Pericardium fibroblast (primary cell): ENCODE measurements around a stretch of chr1.

GRCh38 chr1:14238625-14239152 is 359.8 kb upstream of the KAZN start:
- RAMPAGE, long total RNA = no peak

DNA sequence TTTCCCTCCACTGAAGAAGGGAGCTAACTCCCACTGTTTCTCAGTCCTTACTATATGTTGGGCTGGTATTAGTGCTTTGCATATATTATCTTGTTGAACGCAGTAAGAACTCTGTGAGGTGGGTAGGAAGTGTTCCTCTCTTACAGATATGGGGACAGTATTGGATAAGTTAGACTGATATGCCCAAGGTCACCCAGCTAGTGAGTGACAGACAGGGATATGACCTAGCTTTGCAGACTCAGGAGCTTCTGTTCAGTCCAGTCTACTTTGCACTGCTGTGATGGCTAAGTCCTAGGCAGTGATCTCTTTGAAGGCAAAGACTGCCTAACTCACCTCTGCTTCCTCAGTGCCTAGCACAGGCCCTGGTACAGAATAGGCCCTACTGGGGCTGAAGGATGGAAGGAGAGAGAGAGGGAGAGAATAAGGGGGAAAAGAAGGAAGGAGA is 203.8 kb upstream of the KAZN start:
- RAMPAGE, long total RNA = no peak

GRCh38 chr1:14742467-14742856 is 144.0 kb downstream of the KAZN start:
- RAMPAGE, long total RNA = no peak

- RAMPAGE, long total RNA = no peak
Observed at GRCh38 chr1:14765129-14766276, 167.0 kb downstream of the KAZN start.

- RAMPAGE, long total RNA = no peak
Observed at GRCh38 chr1:15151316-15151888, 2.1 kb upstream of the TMEM51 start.

DNA sequence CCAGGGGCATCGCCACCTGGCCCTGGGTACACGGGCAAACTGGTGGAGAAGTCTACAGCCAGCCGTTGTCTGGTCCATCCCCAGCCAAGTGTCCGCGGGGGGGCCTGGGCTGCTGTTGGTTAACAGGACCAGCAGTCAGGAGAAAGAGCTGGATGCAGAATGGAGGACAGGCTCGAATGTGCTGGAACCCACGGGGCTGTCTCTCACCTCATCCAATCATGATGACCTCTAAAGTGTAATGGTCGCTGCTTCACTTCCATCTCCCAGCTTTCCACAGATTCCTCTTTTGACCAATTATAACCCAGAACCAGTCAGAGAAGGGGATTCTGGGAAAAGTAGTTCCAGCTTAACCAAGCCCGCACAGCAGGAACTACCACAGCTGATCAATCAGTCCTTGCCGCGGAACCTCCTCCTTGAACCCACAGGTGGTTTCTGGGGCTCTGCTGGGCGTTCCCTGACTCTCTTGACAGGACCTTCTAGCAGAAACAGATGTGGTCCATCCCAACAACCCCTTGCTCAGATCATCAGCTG is 17.9 kb downstream of the TMEM51 start:
- RAMPAGE, long total RNA = no peak

DNA sequence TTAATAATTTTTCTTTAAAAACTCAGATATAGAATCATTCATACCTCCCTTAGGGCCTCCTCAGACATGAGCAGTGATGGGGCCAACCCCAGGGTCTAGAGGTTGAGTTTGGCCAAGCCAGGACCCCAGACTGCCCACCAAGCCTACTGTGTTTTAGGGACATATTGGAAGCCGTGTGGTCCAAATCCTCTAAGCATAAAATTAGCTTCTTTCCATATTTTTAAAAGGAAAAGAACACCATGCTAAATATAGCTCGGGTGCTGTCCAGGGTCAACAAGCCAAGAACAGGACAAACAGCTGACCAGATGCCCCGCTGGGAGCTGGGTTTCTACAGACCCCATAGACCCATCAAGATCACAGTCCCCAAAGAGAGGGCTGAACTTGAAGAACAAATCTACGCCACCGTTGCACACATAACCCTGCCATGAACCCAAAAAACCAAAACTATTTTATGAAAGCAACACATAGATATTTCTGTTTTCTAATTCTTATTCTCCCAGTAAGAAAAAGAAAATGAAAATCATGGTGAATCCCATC is 36.4 kb upstream of the FHAD1 start:
- RAMPAGE, long total RNA = no peak

DNA sequence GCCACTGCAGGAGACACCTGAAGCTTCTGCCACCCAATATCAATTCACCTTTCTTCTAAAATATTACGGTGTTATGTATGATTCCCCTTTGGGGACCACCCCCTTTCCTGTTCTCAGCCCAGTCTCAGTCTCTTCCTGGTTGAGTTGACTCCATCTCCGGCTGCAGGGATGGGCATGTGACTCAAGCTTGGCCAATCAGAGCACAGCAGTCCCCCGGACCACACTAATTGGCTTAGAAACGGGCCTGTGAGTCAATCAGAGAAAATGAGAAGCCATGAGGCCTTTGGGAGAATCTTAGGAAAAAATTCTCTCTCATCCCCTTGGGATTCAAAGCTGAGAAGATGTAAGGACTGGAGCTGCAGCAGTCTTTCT is 10.8 kb upstream of the FHAD1 start:
- RAMPAGE, long total RNA = no peak

GRCh38 chr1:15345565-15346464 is 63.9 kb upstream of the EFHD2 start:
- RAMPAGE, long total RNA = no peak

- RAMPAGE, long total RNA = no peak
Observed at GRCh38 chr1:15407176-15407636, 2.5 kb upstream of the EFHD2 start.

GRCh38 chr1:15428456-15429134 is 9.6 kb upstream of the CTRC start:
- RAMPAGE, long total RNA = no peak

DNA sequence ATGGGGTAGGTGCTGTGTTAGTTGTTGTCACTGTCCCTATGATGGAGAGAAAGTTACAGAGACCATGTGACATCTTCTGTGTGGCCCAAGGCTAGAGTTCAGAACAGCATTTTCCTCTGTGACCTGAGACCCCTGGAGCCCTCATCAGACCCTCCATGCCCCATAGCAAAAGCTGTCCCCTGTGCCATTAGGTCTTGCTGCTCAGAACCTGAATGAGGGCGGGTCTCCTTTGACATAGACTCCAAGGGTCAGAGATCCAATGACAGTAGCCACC is 7.5 kb downstream of the CELA2A start:
- RAMPAGE, long total RNA = no peak

- RAMPAGE, long total RNA = no peak
Observed at GRCh38 chr1:15526107-15526335, 627 bp upstream of the DNAJC16 start.

DNA sequence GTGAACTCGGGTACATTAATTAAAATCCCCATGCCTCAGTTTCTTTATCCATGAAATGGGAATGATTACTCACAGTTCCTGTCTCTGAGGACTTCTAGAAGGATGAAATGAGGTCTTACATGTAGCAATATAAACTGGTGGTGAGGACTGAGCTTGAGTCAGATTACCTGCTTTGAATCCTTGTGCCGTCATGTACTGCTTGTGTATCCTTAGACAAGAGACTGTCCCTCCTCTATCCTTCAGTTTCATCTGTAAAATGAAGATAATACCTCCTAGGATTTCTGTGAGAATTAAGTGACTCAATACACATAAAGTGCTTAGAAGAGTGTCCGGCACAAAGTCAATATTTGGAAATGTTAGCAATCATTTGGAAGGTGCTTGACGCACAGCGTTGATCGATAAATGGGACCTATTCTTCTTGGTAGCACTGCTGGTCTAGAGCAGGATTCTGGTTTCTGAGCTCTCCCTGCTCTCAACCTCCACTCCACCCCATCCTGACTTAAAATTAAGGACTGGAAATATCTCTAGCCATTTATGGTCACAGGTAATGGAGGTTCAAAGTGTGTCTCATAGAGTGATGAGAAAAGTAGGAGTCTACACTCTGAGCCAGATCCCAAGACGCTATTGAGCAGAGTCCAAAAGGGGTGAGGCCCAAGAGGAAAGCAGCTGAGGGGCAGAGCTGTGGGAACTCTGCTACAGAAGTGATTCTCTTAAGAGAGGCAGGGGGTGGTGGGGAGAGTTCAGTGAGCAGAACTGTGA is 11.5 kb upstream of the DDI2 start:
- RAMPAGE, long total RNA = no peak

DNA sequence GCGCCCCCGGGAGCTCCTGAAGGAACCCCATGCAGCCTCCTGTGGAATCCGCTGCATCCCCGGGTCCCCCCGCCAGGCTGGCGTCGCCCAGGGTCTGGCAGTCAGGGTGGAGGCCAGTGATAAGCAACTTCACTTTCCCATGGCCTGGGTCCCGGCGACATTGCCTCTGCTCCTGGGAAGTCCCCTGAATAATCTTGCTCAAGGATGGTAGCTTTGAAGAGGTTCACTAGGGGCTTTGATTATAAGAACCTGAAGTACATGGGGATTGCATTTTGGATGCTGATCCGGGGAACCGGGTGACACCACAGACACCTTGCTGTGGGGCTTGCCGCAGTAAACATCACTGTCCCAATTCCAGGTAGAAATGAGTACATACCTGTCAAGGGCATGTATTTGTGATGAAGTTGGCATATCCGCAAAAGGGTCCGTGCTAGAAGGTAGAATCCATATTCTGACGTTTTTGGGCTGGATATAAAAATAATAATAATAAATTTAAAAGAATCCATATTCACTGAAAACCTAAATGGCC is 866 bp downstream of the PLEKHM2 start:
- RAMPAGE, long total RNA = no peak

GRCh38 chr1:15734470-15734820 is 1.6 kb upstream of the SLC25A34 start:
- RAMPAGE, long total RNA = no peak

GRCh38 chr1:15844729-15845133 is 2.8 kb upstream of the SPEN start:
- RAMPAGE, long total RNA = no peak

GRCh38 chr1:15933041-15933995 is 42.6 kb downstream of the ZBTB17 start:
- RAMPAGE, long total RNA = no peak

DNA sequence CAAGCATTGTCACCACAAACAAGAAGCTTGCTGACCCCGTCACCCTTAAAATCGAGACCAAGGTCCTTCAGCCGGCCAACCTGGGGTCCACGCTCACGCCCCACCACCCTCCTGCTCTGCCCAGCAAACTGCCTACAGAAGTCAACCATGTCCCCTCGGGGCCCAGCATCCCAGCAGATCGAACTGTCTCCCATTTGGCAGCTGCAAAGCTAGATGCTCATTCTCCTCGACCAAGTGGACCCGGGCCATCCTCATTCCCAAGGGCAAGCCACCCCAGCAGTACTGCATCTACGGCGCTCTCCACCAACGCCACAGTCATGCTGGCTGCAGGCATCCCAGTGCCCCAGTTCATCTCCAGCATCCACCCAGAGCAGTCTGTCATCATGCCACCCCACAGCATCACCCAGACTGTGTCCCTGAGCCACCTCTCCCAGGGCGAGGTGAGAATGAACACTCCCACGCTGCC is 40.8 kb downstream of the ZBTB17 start:
- RAMPAGE, long total RNA = no peak

DNA sequence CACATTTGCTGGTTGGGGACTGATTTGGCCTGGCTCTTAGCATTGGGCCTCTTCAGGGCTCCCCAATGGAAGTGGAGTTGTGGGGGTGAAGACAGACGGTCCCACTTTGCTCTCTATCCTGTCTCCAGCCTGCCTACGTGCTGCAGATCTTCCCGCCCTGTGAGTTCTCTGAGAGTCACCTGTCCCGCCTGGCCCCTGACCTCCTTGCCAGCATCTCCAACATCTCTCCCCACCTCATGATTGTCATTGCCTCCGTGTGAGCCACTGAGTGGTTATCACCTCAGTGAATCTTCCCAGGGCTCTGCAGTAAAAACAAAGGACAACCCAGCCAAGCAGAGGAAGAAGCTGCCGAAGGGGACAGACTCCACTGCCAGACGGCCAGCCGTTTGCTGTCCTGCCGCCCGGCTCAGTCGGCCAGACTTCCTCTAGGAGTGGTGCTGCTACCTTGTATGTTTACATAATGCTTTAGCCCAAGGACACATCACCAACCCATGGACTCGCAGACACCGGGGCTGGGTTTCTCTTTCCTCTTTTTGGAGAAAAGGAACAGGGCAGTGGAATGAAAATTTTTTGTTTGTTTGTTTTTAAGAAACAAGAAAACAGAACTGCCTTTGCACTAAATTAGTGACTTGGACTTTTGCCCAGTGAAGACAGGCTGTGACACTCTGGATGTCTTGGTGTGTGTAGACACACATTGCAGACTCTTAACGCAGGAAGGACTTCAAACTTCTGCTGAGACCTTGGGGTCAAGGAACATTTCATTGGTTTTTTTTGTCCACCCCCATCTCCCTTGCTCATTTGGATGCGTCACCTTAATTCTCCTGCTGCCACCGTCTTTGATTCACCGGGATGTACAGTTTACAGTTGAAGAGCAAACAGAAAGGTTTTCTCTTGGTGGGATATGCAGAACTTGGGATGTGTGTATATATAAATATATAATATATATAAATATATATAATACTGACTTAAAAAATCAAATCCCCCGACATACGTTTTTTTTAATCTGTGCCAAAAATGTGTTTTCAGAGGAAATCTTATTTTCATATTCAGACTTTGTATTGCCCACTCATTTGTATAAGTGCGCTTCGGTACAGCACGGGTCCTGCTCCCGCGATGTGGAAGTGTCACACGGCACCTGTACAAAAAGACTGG is 36.4 kb downstream of the ZBTB17 start:
- RAMPAGE, long total RNA = no peak